ENCODE results near the genes DISC1 and PCNX2.

DNA sequence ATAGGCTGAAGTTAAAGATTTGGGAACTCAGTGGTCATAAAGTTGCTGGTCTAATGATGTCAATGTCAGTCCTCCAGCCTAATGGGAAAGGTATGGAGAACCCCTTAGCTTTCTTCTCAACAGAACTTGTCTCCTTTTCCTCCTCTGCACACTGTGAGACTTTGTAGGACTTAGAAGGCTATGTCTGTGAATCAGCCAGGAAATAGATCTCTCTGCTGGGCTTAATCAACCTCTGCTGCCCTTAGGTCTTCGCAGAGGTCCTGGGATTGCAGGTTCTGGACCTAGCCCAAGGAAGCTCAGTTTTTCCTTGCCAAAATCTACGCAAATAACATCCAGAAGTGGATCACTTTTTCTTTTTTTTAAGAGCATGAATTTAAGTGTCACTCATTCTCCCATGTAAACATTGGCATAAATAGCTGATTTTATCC is 24.9 kb upstream of the DISC1 start:
- RRBS: no CpG with 5 or more reads among the region's 2 CpGs

DNA sequence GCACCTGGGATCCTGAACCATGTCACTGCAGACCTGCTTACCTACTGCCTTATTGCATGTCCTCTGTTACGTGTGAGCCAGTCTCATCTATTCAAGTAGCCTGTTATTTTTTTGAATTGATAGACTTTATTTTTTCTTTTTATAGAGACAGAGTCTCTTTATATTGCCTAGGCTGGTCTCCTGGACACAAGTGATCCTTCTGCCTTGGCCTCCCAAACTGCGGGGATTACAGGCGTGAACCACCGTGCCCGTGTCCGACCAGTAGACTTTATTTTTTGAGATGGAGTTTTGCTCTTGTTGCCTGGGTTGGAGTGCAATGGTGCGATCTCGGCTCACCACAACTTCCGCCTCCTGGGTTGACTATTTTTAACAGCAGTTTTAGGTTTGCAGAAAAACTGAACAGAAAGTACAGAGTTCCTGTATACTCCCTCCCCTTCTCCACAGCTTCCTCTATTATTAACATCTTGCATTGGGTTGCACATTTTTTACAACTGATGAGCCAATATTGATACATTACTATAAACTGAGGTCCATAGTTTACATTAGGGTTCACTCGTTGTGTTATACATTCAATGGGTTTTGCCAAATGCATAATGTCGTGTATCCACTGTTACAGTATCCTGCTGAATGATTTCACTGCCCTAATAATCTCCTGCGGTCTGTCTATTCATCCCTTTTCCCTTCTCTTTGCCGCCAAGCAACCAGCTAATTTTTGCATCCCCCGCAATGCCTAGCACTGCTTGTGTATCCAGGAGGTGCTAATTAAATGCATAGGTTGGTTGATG is 13.9 kb upstream of the DISC1 start:
- RRBS: no CpG with 5 or more reads among the region's 14 CpGs

GRCh38 chr1:231626288-231627073 is at the start of gene DISC1:
DISC1 (plus strand) TSS chr1:231626790.
- RRBS: no CpG with 5 or more reads among the region's 49 CpGs

GRCh38 chr1:231627074-231627895 is 695 bp downstream of the DISC1 start:
- RRBS: 2% methylated on average over 9 of the region's 44 CpGs

DNA sequence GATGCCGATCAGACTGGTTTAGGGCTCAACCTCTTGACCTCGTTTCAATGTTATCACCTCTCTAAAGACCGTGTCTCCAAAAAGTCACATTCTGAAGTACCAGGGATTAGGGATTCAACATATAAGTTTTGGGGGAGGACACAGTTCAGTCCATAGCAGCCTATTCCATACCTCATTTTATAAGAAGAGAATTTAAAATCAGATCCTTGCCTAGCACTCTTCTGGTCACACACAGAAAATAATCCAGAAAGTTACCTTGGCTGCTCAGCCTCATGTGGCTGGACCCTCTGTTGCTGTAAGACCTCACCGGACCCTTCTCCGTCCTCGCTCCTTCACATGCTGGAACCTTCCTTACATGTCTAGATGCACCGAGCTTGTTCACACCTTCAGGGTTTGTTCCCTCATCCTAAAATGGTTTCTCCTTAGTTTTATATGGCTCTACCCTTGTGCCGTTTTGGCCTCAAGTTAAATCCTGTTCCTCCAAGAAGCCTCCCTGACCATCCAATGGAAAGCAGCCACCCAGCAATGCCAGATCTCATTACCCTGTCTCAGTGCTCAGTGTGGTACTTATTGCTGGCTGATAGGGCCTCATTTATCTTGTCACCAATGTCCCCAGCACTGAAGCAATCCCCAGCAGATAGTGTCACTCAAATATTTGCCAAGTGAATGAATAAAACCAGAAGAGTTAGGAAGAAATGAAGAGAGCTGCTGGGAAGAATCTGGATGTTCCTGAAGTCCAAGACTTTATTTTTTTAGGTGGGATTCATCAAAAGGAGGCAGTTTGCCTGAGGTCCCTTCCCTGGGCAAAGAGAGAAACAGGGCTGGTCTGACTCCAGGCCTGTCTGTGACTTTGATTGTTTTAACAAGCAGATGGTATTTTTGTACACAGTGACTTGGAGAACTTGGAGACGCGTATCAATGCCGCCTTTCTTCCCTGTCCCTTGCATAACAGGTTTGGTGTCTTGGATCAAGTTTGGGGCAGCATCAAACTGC is 221.0 kb downstream of the DISC1 start:
- RRBS: no CpG with 5 or more reads among the region's 11 CpGs

DNA sequence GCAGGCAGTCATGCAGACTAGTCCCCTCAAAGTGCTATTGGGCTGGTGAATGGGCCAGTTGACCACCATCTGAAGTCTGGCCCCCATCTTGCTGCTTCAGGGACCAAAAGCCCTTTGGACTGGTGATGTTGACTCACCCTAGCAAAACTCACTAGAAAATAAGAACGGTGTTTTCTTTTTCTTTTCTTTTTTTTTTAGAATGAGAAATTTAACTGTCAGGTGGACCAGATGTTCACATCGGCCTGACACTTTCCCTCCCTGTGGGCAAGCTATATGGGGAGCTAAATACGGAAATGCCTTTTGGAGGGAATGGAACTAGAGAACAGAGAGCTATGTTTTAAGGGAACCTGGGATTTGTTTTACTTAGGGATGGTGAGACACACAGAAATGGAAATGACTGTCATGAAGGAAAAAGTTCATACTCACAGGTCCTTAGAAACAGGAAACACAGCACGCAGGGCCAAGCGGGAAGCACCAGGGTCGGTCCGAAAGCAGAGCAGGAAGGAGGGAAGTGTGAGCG is 256.5 kb downstream of the SIPA1L2 start:
- RRBS: no CpG with 5 or more reads among the region's 8 CpGs

- RRBS: no CpG with 5 or more reads among the region's 6 CpGs
Observed at GRCh38 chr1:232428083-232428911, 201.6 kb downstream of the SIPA1L2 start.

- RRBS: no CpG with 5 or more reads among the region's 5 CpGs
Observed at GRCh38 chr1:232571597-232572080, 58.3 kb downstream of the SIPA1L2 start.

DNA sequence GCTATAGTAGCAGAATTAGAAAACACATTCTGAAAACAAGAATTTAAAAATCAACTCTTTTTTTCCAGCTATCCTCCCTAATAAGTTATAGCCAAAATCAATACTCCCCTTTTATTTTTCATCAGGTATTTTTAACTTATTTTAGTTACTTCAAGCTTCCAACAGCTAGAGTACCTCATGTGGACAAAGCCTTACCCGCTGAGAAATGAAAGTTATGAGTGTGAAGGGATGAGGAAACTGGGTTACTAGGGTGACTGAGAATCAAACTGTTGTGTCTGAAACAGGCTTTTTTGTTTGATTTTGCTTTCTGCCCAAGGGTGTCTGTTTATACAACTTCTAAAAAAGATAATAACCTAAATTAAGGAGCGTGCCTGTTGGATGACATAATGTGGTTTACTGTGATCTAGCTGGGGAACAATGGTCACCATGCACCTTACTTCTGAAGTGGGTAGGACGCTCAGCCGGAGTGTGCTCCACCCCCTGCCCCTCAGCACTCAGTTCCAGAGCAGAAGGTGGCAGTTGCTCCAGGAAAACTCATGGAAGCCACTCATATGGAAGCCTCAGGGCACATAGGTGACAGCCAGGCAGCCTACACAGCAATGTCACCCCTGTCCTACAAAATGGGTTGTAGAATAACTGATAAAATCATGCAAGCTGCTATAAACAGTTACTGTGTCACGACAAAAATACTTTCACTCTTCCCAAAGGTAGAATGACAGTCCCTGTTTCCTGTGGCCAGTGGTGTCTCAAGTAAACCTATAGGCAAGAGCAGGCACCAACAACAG is 29.5 kb downstream of the SIPA1L2 start:
- RRBS: no CpG with 5 or more reads among the region's 5 CpGs

- RRBS: no CpG with 5 or more reads among the region's 2 CpGs
Observed at GRCh38 chr1:232622334-232622872, 7.5 kb downstream of the SIPA1L2 start.

DNA sequence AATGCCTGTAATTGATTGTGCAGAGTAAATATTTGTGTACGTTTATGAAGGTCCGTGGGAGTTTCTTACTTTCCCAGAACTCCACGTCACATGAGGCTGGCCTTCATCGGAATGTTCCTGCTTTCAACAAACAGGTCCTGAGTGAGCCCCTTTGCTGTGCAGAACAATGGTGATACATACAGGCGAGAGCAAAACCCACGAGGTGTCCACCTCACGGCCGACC is 2.6 kb upstream of the SIPA1L2 start:
- RRBS: no CpG with 5 or more reads among the region's 8 CpGs

GRCh38 chr1:232764403-232764939 is 40.7 kb upstream of the MAP10 start:
- RRBS: no CpG with 5 or more reads among the region's 2 CpGs

DNA sequence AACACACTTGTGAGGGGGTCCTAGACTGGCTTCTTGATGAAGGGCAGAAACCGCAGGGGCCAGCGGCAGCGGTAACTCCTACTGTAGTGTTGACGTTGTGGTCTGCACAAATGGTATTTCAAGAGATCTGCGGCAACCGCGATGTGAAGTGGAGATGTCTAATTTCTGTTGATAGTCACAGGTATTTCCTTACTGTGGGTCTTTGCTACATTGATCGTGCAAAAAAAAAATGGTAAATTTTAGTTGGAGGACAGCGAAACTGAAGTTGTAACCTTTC is 479 bp downstream of the NTPCR start:
- RRBS: no CpG with 5 or more reads among the region's 9 CpGs

DNA sequence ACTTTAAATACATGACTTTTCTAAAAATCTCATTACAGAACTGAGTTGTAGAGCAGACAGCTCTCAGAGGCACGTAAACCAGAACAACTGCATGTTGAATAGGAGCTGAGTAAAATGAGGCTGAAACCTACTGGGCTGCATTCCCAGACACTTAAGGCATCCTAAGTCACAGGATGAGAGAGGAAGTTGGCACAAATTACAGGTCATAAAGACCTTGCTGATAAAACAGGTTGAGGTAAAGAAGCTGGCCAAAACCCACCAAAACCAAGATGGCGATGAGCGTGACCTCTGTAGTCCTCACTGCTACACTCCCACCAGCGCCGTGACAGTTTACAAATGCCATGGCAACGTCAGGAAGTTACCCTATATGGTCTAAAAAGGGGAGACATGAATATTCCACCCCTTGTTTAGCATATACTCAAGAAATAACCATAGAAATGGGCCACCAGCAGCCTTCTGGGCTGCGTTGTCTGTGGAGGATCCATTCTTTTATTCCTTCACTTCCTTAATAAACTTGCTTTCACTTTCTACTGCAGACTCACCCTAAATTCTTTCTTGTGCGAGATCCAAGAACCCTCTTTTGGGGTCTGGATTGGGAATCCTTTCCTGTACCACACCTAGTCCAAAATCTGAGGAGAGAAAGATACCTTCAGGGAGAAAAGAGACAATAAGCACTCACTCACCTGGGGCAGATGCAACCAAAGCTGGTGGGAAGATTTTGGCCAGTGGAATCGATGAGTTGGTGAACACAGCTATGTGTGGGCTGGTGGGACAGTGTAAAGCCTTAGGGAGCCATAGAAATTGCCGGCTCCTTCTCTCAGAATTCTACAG is 157.5 kb downstream of the NTPCR start:
- RRBS: no CpG with 5 or more reads among the region's 10 CpGs

DNA sequence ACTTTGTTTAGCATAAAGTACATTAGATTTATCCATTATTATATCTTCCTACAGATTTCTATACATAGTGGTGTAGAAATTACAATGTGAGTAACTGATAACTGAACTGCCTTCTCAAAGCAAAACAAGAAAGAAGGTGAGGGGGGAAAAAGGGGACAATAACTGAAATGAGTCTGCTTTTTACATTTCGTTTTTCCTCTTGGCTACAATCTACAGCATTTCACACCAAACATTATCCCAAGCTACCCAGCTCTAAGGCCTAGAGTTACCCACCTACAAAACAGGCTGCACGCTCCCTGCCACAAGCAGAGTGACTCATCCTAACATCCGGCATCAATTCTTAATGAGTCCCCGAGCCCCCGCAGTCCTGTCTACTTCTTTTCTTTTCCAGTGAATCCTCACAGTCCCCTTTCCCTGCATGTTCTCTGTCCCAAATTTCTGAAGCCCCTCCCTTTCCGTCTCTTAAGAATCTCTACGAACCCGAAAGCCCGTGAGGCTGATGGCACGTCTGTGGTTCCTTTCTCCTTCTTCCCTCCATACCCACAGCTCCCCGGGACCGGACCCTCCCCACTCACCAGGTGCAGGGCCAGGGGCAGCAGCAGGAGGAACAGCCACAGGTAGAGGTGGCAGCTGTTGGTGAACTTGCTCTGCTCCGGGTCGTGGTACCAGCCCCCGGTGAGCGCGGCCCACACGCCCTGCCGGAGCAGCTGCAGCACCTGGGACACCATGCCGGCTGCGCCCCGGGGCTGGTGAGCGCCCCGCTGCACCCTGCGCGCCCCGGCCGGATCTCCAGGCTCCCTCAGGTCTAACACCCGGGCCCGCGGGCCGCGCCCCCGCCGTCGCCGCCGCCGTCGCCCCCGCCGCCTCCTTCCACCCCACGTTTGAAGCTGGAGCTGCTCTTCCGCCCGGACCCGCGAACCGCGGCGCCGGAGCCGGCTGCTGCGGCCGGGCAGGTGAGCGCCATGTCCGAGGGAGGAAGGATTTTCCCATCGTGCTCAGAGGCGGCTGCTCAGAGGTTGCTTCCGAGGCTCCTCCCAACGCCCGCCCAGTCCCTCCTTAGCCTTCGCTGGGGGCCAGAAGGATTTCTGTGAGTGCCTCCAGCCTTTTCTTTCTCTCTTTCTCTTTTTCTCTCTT is at the start of gene PCNX2:
TSS of gene PCNX2 (minus strand) at position 975 of the 1,134 bp plus-strand sequence.
- RRBS: 1% methylated on average over 21 of the region's 62 CpGs

DNA sequence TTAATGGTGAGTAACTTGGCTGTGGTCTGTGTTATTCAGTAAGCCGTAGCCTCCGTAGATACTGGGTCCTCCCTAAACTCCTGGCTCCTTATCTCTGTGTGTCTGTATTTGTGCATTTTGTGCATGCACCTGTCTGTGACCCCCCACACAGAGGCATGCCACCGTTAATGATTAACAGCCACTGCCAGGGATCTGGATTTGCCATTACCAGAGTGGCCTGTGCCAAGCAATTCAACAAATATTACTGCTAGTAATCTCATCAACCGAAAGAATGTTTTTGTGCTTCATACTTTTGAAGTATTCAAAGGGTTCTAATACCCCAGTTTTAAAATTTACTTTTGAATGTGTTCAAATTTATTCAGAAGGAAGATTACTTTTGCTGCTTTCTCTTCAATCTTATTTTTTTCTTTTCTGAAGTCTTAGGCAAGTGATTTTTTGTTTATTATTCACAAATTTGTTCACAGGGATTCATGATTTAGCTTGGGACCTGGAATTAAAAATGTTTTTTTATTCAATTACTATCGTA is 32.1 kb downstream of the MAP3K21 start:
- RRBS: no CpG with 5 or more reads among the region's 5 CpGs

DNA sequence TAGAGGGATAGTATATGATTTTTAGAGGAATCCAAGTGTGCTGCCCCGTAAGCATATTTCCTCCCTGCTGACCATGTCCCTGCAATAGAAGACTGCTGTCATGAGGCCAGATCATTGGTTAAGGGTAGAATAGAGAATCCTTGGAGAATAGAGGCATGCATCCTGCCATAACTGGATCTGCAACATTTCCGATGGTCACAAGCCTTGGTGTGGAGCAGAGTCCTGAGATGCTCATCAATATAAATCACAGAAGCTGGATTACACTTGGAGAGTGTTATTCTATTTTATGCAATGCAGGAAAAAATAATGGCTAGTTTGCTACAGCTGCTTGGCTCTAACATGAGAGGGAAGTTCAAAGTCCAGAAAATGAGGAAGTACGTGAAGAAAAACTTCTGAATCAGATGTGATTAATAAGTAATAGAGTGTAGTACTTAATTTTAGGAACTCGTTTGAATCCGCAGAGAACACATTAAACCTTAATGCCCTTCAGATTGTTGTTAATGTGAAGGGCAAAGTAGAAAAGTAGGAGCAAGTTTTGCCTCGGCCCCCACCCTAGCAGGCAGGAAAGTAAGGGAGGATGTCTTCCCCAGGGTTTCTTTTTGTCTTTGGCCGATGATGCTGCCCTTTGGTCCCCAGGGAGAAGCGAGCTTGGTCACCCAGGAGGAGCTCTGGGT is 59.4 kb downstream of the KCNK1 start:
- RRBS: no CpG with 5 or more reads among the region's 8 CpGs

DNA sequence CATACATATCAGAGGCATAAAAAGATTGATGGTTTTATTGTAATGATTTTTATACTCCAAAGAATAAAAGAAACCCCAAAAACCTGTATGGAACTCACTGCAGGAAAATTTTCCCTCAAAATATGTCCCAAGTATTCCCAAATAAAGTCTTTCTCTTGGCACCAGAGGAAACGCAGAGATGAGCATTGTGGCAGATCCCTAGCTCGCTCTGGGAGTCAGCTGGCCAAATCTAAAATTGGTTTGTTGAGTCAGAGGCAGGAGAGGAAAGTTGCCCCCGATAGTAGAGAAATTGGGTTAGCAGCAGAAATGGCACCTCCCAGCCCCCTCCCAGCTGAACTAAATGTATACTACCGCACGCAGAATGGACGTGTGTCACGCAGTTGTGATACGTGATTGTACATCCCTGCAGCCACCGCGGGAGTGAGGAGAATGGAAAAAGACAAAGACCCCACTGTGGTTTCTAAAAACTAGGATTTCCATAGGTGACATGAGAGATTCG is 39.9 kb upstream of the TARBP1 start:
- RRBS: no CpG with 5 or more reads among the region's 11 CpGs

- RRBS: no CpG with 5 or more reads among the region's 20 CpGs
Observed at GRCh38 chr1:234530750-234531458, 51.9 kb upstream of the TARBP1 start.

- RRBS: no CpG with 5 or more reads among the region's 7 CpGs
Observed at GRCh38 chr1:234542446-234542980, 63.5 kb upstream of the TARBP1 start.